Paraaortic lymph node (tissue), 1 donor: ENCODE results near the genes LMAN2 and PRR7.

DNA sequence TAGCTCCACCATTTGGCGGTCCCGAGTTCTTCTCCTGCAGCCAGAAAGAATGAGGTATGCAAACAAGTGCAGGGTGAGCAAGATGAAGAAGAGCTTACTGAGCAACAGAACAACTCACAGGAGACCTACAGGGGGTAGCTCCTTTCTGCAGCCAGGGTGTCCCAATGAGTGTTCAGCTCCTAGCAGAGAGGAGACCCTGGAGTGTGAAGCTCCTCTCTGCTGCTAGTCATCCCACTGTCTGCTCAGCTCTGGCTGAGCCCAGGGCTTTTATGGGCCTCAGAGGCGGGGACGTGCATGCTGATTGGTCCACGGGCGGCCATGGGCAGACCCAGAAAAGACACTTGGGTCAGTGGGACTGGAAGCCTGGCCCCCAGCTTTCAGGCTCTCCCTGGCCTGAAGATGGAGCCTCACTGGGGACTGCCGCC is 40.5 kb downstream of the TSPAN17 start:
- PRO-cap = no peak

DNA sequence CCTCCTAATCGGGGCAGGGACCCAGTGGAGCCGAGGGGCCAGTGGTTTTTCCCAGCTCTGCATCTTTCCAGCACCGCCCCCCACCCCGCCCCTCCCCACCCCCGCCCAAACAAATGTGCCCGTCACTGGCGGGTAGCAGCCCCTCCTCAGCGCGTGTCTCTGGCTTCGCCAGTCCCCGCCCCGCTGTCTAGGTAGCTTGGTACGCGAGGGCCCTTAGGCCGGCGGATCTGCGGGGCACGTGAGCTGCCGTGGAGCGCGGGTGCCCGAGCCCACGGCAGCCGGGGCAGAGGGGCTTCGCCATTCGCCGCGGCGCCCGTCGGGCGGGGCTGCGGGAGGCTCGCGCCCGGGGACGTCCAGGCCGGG is 7.1 kb downstream of the UNC5A start:
- PRO-cap = no peak

- PRO-cap = no peak
These were observed 2.8 kb upstream of the HK3 start for GRCh38 chr5:176901642-176902577.

- PRO-cap = no peak
These were observed 22.4 kb upstream of the HK3 start for GRCh38 chr5:176921351-176922099.

GRCh38 chr5:177152989-177153578 is 19.5 kb downstream of the NSD1 start:
- PRO-cap = no peak

GRCh38 chr5:177266253-177266715 is 37.2 kb downstream of the RAB24 start:
- PRO-cap = no peak

DNA sequence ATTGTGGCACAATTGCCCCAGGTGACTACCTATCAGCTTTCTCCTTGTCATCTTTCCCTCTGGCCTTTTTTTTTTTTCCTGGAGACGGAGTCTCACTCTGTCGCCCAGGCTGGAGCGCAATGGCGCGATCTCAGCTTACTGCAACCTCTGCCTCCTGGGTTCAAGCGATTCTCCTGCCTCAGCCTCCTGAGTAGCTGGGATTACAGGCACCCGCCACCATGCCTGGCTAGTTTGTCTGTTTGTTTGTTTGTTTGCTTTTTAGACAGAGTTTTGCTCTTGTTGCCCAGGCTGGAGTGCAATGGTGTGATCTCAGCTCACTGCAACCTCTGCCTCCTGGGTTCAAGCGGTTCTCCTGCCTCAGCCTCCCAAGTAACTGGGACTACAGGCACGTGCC is 6.8 kb upstream of the MXD3 start:
- PRO-cap = no peak

GRCh38 chr5:177351523-177352377 is at the start of gene LMAN2:
Gene LMAN2, minus strand, starts transcription at chr5:177351668.
- PRO-cap = unidirectional peak, minus-strand start at chr5:177351661; unidirectional peak, minus-strand start at chr5:177351877

DNA sequence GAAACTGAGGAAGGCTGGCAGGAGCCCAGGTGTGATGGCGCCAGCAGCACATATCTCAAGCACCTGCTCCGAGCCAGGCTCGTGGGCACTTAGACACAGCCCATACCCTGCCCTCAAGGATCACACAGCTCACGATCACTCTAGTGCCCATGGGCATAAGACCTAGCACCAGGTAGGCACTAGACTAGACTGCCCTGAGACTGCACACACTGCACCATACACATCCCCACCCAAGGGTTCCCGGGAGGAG is 659 bp downstream of the F12 start:
- PRO-cap = no peak

- PRO-cap = no peak
These were observed 2.5 kb upstream of the PRR7 start for GRCh38 chr5:177444086-177444492.

GRCh38 chr5:177445817-177446000 is 905 bp upstream of the PRR7 start:
- PRO-cap = no peak

- PRO-cap = unidirectional peak, plus-strand start at chr5:177446350; bidirectional peak, plus-strand start at chr5:177446709, minus-strand start at chr5:177446691
These were observed at the start of gene PRR7 for GRCh38 chr5:177446257-177447189. Gene PRR7, plus strand, starts transcription at chr5:177446814.

DNA sequence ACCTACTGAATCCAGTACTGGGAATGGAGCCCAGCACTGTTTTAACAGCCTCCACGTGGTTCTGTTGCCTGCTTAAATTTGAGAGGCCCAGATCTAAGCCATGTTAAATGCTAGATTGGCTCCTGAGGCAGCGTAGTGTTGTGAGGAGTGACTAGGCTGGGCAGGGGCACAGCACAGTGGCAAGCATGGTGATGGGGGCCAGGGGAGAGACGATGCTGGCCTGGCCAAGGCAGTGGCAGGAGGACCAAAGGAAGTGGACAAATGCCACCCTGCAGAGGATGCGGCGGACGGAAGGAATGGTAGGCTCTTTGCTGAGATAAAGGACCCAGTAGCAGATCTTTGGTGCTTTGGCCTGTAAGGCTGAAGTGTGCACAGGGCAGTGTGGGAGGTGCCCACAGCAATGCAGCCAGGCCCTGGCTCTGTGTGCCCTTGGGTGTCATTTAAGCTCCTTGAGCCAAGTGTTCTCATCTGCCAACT is 4.3 kb downstream of the PRR7 start:
- PRO-cap = no peak

DNA sequence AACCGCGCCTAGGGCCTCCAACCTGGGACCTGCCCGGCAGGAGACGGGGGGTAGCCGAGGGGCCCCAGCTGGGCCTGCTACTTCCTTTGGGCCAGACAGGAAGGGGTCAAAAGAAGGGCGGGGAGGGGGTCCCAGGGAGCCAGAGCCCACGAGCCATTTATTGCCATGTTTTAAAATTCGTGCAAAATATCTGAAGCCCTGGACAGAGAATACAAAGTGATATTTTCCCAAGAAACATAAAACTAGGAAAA is 10.1 kb downstream of the PRR7 start:
- PRO-cap = no peak

DNA sequence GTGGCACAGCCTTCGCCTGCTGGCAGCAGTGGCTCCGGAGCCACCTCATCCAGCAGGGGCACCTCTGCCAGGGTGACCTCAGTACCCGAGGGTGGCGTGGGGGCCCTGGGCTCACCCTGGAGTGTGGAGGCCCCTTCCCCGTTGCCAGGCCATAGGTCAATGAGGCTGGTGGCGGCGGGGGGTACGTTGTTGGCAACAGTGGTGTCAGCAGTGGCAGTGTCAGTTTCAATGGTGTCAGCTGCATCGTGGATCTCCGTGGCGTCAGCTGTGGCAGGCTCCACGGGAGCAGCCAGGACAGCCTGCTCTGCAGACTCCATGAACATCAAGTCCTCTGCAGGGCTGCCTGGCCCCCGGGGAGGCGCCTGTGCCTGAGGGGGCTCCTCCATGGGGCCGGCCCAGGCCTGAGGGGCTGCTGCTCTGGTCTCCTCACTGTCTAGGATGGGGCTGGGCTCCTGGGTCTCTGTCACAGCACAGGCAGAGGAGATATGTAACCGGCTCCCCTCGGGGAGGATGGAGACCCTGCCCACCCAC is 11.7 kb downstream of the PRR7 start:
- PRO-cap = no peak

DNA sequence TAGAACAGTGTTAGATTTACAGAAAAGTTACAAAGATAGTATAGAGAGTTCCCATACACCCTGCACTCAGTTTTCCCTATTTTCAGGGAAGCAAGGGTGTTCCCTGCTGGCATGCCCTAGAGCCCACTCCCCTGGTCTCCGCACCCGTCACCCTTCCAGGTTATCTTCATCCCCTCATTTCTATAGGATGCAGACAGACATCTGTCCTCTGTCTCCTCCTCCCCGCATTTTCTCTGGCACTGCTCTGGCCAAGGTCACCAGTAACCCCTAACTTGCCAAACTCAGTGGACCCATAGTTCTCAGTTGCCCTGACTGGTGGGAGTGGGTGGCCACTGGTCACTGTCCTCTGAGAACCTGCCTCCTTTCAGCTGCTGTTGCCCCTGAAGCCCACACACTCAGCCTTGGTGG is 2.0 kb upstream of the DBN1 start:
- PRO-cap = no peak

DNA sequence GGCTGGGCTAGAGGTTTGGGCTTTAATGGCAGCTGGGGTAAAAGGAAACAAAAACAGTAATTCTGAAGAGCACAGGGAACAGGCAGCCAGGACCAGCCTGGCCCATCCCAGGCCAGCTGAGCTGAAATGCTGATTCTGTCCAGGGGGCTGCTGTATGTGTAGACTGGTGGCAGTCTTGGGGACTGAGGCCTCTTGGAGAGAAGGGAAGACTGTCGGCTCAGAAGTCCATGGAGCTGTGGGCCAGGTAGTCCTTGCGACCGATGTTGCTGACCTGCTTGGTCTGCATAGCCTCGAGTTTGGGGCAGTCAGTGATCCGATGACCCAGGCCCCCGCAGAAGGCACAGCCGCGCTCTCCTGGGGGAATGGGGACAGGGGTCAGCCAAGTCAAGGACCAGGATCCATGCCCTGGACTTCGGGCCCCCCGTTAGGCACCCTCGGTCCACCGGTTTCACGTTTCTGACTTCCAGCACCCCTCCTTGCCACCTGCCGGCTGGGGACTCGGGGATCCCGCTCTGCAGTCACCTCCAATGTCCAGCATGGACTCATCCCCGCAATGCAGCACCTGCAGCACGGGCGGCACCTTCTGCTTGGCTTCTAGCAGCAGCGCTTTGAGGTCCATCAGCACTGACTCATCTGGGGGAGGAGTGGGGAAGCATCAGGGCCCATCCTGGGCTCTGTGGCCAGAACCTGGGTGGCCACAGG is 2.1 kb upstream of the DOK3 start:
- PRO-cap = no peak

GRCh38 chr5:177546087-177546981 is 8.0 kb downstream of the FAM193B start:
- PRO-cap = no peak

GRCh38 chr5:177600254-177601300 is 645 bp downstream of the B4GALT7 start:
- PRO-cap = unidirectional peak, minus-strand start at chr5:177600412; unidirectional peak, minus-strand start at chr5:177600850

DNA sequence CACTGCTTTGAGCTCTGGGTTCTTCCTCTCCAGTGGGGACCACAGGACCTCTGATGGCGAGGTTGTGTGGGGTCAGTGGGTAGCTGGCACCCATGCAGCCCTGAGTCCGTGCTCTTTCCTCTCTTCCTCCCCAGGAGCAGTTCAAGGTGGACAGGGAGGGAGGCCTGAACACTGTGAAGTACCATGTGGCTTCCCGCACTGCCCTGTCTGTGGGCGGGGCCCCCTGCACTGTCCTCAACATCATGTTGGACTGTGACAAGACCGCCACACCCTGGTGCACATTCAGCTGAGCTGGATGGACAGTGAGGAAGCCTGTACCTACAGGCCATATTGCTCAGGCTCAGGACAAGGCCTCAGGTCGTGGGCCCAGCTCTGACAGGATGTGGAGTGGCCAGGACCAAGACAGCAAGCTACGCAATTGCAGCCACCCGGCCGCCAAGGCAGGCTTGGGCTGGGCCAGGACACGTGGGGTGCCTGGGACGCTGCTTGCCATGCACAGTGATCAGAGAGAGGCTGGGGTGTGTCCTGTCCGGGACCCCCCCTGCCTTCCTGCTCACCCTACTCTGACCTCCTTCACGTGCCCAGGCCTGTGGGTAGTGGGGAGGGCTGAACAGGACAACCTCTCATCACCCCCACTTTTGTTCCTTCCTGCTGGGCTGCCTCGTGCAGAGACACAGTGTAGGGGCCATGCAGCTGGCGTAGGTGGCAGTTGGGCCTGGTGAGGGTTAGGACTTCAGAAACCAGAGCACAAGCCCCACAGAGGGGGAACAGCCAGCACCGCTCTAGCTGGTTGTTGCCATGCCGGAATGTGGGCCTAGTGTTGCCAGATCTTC is 9.7 kb downstream of the B4GALT7 start:
- PRO-cap = no peak